Karpas-422 (cell line): ENCODE measurements around a stretch of chr10.

DNA sequence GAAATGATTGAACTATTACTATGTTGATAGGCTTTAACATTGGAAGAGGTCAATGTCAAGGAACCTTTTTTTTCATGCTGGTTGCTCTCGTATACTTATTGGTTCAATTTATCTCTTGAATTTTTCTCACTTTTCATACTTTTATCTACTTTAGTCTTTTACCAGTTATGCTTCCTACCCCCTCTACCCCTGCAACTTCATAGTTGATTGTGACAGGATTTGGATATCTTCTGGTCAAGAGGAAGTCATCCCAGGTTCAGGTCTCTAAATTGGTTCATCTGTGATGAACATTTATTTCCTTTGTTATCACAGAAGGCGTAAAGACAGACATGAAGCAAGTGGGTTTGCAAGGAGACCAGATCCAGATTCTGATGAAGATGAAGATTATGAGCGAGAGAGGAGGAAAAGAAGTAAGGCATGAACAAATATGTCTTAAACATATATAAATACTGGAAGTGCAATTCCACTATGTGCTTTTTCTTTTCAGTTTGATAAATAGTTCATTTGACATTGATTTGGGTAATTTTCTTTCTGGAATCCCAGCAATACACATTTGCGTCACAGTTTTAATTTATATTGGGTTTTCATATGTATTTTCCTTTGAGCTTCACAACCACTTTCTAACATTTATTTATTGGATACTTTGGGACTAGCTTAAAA lies 17.1 kb downstream of the RBM17 start:
- PRO-cap = no peak
- RAMPAGE, long total RNA = no peak

DNA sequence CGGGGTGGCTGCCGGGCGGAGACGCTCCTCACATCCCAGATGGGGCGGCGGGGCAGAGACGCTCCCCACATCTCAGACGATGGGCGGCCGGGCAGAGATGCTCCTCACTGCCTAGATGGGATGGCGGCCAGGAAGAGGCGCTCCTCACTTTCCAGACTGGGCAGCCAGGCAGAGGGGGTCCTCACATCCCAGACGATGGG lies 3.8 kb downstream of the PFKFB3 start:
- PRO-cap = no peak
- RAMPAGE, long total RNA = no peak

- PRO-cap = no peak
- RAMPAGE, long total RNA = no peak
These were observed 9.1 kb downstream of the PFKFB3 start for GRCh38 chr10:6211684-6212380.

- PRO-cap = no peak
- RAMPAGE, long total RNA = no peak
These were observed 23.6 kb downstream of the PFKFB3 start for GRCh38 chr10:6226144-6226976.

DNA sequence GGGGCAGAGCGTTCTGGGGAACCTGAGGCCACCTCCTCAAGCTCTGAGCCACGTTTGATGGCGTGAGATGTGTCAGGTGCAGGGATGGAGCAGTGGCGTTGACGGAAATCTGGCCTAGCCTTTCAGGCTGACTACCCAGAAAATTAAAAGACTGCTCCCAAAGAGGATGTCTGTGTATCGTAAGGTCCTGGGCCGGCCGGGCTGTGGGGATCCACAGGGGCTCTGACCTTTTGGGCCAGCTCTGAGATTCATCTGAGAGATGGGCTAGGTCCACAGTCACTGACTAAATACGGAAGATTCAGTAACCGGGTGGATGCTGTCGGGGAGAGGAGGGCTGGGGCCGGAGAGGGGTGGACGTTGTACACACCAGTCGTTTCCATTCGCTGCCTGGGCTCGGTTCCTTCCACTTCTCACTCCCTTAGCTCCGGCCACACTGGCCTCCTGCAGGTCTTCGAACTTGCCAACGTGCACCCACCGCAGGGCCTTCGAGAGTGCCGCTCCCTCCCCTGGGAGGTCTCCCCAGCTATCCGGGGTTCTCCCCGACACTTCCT lies 33.9 kb downstream of the PFKFB3 start:
- PRO-cap = no peak
- RAMPAGE, long total RNA = no peak

- PRO-cap = no peak
- RAMPAGE, long total RNA = no peak
These were observed 71.9 kb downstream of the PFKFB3 start for GRCh38 chr10:6274575-6274995.

GRCh38 chr10:6314516-6315305 lies 112.0 kb downstream of the PFKFB3 start:
- PRO-cap = no peak
- RAMPAGE, long total RNA = no peak

DNA sequence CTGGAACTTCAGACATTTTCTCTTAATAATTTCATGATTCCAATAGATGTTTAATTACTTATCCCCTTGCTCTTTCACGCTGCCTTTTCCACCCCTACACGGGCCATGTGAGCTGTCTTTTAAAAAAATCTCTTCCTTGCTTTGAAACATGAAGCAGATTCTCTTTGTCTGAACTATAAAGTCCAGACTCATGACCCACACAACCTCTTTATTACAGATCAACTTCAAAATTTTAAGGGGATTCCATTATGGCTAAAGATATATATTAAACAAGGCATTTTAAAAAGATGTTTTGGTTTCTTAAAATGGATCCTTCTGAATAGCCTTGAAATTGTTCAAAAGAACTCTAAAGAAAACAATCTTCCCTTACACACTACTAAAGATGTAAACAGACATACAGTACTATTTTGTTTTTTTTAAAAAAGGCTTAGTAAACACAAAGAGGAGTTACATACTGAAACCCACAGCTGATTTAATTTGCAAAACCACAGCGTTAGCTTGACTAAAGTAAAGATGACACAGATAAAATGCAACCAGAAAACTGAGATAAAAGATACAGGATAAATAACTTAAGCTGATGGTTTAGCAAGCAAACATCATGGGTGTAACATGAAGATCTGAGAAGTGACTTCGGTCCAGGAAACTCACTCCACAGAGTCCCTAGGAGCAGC lies 22.0 kb downstream of the PRKCQ start:
- PRO-cap = no peak
- RAMPAGE, long total RNA = no peak

GRCh38 chr10:6583293-6584215 lies 3.5 kb upstream of the PRKCQ start:
- PRO-cap = no peak
- RAMPAGE, long total RNA = no peak

GRCh38 chr10:6607124-6607588 lies 27.1 kb upstream of the PRKCQ start:
- PRO-cap = no peak
- RAMPAGE, long total RNA = no peak

GRCh38 chr10:7264066-7264960 lies 146.5 kb downstream of the SFMBT2 start:
- PRO-cap = no peak
- RAMPAGE, long total RNA = no peak

DNA sequence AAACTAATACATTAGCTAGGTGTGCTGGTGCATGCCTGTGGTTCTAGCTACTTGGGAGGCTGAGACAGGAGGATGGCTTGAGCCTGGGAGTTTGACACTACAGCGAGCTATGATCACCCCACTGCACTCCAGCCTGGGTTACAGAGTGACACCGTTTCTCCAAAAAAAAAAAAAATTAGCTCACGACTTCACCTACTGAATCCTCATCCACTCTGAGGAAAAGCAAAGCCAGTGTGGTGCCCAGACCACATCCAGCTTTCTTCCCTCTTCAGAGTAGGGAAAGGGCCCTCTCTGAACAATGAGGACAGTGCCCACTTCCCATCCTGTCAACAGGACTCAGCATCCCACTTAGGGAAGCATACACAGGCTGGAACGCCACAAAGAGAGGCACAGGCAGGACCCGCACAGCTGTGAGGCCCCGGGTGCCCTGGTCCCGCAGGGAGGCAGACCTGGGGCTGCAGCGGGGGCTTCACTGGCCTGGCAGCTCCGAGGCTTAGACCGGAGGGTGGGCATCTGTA lies 136.1 kb downstream of the SFMBT2 start:
- PRO-cap = no peak
- RAMPAGE, long total RNA = no peak

DNA sequence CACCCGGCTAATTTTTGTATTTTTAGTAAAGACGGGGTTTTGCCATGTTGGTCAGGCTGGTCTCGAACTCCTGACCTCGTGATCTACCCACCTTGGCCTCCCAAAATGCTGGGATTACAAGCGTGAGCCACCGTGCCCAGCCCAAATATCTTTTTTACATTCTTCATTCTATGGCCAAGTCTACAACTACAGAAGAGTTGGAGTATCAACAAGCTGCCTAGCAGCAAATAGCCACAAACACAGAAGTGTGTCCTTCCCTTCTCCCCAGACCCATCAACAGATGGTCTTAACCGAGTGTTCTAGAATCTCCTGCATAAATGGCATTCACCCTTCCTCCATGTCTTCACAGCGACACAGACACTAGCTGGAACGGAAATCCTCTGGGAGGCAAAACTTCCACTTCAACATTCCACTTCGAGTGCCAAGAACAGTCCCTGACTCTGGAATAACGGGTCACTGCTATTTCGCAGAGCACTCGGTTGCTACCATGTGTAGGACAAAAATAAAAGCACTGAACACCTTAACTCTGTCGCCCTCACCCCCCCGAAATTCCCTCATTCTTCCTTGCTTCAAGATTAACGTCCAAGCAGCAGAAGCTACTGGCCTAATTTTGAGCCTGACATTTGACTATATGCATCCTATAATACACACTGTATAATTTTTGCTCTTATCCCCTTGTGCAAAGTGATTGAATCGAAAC lies 65.2 kb downstream of the SFMBT2 start:
- PRO-cap = no peak
- RAMPAGE, long total RNA = no peak

- PRO-cap = no peak
- RAMPAGE, long total RNA = no peak
These were observed 29.2 kb downstream of the SFMBT2 start for GRCh38 chr10:7381580-7382032.

DNA sequence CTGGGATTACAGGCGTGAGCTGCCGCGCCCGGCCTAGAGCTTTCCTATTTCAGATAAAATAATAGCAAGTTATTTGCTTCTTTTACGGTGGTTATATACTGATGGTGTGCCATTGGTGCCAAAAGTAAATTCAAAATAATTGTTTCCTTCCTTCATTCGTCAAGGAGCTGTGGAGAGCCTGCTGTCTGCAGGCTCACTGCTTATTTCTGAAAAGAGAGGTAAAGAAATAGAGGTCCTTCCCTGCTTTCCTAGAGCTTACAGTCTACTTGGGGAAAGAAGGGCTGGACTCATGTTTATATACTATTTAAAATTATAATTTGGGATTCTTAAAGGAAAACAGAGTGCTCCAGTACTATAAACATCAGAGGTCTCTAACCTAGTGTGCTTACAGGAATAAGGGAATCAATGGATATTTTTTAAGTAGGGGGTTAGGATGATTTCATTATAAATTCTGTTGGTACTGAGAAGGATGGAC lies 22.8 kb downstream of the TAF3 start:
- PRO-cap = no peak
- RAMPAGE, long total RNA = no peak

GRCh38 chr10:8055389-8056578 lies 1.3 kb downstream of the GATA3 start:
- PRO-cap = no peak
- RAMPAGE, long total RNA = no peak

DNA sequence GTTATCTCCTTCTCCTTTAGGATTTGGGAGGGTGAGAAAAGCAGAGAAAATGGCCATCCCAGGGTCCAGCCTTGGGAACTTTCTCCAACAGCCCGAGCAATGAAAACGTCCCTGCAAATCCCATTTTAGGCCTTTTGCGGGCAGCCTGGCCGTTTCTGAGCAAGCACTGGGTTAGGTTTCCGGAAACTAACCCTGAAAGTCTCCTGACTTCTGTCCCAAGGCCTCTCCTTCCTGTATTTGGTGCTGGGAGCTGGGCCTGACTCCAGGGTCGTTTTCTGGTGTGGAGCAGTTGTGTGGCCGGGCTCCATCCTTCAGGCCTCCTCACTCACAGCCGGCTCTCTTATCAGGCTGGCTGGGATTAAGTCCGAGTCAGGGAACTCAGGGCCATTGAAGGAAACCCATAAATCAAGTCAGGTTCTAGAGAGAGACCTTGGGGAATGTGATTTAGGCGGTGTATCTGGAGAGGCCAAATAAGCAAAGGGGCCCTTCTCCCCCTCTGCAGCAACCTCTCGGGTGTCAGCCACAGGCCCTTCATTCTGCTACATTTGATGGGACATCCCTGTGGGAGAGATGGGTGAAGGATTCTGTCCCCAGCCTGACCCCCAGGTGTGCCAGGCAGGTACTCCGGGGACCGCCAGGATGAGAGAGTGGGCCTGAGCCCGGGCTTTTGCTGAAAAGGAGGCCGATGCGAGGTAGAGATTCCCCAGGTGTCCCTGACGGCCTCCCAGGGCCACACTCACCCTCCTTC lies 3.2 kb downstream of the GATA3 start:
- PRO-cap = no peak
- RAMPAGE, long total RNA = no peak

- PRO-cap = no peak
- RAMPAGE, long total RNA = no peak
These were observed 276.8 kb downstream of the GATA3 start for GRCh38 chr10:8331034-8331935.

- PRO-cap = no peak
- RAMPAGE, long total RNA = no peak
These were observed 277.7 kb downstream of the GATA3 start for GRCh38 chr10:8331936-8332904.

- PRO-cap = no peak
- RAMPAGE, long total RNA = no peak
These were observed 352.7 kb downstream of the GATA3 start for GRCh38 chr10:8407162-8407619.